Colon Carcinoma Metastatic in the Brain (tissue), 2 donors: ENCODE measurements around the genes LRRC52 and MGST3.

DNA sequence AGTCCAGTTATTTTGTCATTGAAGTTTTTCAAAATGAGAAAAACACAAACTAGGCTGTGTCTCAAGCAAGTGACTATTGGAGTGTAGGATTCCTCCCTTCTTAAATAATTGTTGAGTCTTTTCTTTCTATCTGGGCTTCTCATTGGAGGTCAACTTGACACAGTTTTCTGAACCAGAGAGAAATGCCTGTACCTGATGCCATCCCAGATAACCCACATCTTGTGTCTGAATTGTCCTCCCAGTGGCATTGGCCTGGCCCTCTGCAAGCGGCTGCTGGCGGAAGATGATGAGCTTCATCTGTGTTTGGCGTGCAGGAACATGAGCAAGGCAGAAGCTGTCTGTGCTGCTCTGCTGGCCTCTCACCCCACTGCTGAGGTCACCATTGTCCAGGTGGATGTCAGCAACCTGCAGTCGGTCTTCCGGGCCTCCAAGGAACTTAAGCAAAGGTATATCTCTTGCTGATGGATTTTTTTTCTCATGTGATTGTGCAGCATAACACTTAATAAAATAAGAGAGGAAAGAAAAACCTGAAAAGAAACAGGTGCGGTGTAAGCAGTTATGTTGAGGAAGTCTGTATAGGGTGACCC lies 2.0 kb downstream of the HSD17B7 start:
- PRO-cap, 2 experiments = no peak in any of the 2 experiments

DNA sequence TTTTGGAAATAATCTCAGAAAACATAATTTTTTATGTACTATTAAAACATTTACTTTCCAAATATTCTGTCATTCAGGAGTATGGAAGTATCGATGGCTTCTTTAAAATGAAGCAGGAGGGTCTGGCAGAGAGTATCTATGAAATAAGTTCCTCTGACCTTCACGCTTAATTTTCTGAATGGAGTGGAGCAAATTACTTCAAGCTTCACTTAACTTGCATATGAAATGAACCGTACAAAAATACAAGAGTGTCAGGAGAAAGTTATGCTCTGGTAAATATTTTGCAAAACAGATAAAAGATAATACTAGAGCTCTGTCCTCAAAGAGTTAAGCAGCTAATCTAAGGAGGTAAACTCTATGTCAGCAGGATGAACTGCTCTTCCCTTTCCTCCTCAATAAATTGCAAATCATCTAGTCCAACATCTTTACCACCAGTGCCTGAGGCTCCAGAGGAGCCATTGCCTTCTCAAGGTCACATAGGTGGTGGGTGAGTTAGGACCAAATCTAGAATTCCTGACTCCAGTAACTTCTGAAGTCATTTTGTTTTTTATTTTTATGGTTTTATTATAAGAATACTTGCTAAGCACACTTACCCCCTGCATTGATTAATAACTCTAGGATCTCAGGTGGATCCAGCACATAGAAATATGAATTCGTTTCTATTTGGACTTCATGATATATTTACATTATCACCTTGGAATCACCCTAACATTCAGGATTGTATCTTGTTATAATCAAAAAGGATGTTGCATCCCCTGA lies 1.5 kb downstream of the RGS4 start:
- PRO-cap, 2 experiments = no peak in any of the 2 experiments

DNA sequence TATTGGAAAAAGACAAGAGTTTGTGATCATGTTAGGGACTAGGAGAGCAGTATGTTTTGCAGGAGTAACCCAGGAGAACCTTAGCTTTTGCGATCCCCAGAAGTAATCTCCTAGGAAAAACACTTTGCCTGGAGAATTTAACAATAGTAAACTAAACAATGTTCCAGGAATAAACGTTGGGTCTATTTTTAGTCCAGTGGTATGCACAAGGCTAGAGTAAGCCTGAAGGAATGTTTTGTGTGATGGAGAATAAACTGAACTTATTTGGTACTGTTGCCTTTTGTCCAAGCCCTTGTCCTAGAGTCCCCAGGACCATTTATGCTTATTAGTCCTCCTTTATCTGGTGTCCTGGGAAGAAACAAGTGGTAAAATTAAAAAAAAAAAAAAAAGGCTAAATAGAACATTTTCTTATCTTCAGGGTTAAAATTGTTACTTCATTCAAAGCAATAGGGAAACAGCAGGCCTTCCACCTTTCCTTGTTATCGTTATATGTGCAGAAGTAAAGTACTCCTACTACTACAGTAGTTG lies 28.7 kb upstream of the RGS5 start:
- PRO-cap, 2 experiments = no peak in any of the 2 experiments

DNA sequence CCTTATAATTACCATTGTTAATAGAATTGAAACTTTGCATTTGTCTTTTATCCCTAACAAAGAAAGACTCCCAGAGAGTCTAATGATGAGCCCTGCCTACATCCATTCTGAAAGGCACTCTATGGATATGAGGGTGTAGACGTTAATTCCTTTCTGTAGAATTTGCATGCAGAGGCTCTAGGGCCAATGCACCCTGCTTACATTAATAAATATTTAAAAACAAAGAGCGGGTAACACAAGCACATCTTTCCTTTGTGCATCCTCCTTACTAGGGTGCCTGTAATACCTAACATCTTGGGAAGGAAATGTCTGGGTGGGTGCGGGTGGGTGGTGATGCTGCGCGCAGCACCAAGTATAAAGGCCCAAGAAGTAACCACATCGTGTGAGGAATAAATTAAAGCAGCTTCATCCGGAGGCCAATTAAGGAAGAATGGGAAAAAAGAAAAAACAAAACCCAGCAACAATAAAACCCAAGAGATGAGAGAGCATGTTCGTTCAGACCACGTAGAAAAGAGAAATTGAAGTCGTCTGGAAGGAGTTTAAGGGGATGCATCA lies 16.7 kb downstream of the PBX1 start:
- PRO-cap, 2 experiments = no peak in any of the 2 experiments

DNA sequence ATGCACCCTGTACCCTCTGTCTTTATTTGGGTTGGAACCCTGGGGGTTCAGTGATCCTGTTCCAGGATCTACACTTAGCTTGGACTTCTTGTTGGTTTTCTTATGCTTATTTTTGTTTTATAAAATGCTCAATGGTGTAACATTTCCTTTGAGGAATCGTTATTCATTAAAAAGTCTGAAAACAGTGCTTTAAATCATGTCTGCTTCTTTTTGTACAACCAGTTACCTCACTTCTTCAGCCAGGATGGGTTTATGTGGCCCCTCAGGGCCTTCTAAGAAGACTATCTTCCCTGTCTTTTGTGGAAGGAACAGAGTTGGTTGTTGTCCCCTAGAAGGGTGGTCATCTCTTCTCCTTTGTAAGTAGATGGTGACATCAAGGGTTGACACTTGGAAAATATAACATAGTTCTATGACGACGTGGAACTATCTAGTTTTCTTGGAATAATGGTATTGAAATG lies 38.1 kb downstream of the PBX1 start:
- PRO-cap, 2 experiments = no peak in any of the 2 experiments

DNA sequence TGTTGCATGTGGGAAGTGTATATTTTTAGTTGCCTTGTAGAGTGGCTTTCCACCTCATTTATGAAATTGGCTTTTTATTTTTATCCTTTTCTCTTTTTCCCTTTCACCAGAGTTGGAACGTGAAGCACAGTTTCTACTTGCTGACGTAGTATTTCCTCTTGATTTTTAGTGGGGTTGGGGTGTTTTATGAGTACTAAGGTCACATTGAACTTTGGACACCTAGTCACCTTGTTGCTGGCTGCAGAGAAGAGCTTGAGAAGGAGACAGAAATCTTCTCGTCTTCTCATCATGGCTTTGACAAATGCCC lies 77.4 kb downstream of the PBX1 start:
- PRO-cap, 2 experiments = no peak in any of the 2 experiments

DNA sequence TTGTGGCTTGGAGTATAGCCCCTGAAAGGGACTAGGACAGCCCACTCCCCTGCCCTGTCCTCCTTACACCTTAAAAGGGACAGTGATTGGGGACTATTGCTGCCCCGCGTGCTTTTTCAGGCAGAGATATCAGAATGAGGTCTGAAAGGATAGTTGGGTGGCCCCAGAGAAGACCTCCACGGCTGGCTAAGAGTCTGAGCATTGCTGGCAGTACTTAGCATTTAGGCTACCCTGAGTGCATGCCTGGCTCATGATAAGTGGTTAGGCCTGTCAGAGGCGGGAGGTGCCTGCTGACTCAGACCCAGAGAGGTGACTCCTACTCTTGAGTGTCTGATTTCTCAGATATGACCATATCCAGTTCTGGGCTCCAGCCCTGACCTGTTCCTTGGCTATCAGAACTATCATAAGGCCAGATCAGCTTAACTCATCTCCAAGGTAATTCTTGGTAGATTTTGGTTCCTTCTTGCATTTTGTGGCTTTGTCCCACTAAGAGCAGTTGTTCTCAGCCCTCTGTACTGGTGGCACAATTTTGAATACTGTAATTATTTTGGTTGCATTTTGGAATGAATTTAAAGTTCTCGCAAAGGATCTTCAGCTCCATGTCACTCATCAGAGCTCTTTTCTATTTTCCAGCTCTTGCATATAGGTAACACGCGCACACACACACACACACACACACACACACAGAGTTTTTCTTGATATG lies 213.8 kb downstream of the PBX1 start:
- PRO-cap, 2 experiments = no peak in any of the 2 experiments

- PRO-cap, 2 experiments = no peak in any of the 2 experiments
Measured at GRCh38 chr1:164836456-164837109, 277.6 kb downstream of the PBX1 start.

- PRO-cap, 2 experiments = no peak in any of the 2 experiments
Measured at GRCh38 chr1:165543713-165544536, at the start of gene LRRC52. Gene LRRC52 (plus strand): TSS chr1:165544000.

DNA sequence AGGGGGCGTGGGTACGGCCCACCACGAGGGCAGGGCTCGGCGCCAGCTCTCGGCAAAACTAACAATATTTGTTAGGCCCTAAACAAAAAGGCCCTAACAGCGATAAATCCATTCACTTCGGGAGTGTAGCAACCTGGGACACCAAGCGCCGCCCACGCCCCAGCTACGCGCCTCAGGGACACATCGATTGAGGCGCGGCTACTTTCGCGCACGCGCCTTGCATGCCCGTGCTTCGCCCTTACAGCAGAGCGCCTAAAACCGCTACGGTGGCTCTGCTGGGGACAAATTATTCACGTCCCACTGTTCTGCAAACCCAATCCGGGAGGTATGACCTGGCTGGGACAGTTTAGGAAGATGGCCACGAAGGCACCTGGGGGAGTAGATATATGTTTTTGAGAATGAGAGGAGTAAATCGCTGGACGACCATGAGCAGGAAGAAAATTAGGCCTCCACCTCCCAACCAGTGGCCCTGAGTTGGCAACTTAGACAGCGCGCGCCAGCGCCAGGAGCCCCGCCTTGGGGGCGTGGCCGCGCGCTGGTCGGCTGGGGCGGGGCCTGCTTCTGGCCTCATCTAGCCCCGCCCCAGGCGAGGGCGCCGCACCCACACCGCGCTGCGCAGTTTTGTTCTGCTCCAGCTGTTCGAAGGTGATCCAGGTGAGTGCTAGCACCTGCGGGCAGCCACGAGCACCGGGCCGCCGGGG lies at the start of gene MGST3:
Gene MGST3 (plus strand): TSS at position 595 of the 701 bp plus-strand sequence.
- PRO-cap, 2 experiments = peak in 2 of 2 experiments; most common plus-strand start position 634 of the sequence (in 2); most common minus-strand start position 465 of the sequence (in 2)

DNA sequence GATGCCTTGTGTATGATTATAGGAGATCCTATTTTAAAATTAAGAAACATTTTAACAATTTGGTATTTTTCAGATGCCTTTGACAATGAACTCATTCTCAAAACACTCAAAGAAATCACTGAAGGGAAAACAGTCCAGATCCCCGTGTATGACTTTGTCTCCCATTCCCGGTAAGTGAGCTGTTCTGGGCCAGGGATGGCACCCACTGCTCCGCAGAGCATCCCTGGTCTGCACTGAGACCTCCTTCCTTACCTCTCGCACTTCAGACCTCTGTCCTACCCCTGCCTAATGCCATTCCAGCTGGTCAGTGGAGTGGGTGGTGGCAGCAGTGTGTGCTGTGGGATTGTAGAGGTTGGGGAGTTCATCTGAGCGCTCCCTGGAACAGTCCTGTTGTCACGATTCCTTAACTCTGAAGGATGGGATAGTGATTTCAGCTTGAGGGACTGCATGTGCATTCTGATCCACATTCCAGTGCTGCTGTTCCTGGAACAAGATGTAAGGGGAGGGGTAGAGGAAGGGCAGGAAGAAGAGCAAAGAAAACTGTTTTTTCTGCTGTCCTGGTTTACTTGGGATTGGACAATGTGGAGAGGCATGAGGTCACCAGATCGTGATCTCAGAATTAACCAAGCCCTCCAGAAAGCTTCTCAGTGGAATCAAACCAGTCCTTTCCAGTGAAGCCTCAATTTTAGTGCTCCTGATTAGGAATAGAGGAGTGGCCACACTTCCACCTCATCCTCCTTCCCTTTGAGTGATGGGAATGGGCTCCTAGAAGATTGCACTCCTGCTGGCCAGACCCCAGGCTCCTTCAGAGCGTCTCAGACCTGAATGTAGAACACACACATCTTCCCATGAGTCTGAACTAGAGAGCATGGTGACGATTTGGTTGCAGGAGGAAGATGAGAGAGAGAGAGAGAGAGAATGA lies 64.0 kb downstream of the UCK2 start:
- PRO-cap, 2 experiments = no peak in any of the 2 experiments

- PRO-cap, 2 experiments = no peak in any of the 2 experiments
Measured at GRCh38 chr1:166489499-166490814, 323.2 kb upstream of the FAM78B start.

DNA sequence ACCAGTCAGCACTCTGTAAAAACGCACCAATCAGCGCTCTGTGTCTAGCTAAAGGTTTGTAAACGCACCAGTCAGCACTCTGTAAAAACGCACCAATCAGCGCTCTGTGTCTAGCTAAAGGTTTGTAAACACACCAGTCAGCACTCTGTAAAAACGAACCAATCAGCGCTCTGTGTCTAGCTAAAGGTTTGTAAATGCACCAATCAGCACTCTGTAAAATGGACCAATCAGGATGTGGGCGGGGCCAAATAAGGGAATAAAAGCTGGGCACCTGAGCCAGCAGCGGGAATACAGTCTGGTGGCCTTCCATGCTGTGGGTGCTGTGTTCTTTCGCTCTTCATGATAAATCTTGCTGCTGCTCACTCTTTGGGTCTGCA lies 2.4 kb upstream of the TADA1 start:
- PRO-cap, 2 experiments = peak in 1 of 2 experiments; most common plus-strand start position 285 of the sequence (in 1)

- PRO-cap, 2 experiments = no peak in any of the 2 experiments
Measured at GRCh38 chr1:167043875-167044580, 46.1 kb downstream of the GPA33 start.

GRCh38 chr1:167092561-167093006 lies 1.3 kb upstream of the STYXL2 start:
- PRO-cap, 2 experiments = no peak in any of the 2 experiments

DNA sequence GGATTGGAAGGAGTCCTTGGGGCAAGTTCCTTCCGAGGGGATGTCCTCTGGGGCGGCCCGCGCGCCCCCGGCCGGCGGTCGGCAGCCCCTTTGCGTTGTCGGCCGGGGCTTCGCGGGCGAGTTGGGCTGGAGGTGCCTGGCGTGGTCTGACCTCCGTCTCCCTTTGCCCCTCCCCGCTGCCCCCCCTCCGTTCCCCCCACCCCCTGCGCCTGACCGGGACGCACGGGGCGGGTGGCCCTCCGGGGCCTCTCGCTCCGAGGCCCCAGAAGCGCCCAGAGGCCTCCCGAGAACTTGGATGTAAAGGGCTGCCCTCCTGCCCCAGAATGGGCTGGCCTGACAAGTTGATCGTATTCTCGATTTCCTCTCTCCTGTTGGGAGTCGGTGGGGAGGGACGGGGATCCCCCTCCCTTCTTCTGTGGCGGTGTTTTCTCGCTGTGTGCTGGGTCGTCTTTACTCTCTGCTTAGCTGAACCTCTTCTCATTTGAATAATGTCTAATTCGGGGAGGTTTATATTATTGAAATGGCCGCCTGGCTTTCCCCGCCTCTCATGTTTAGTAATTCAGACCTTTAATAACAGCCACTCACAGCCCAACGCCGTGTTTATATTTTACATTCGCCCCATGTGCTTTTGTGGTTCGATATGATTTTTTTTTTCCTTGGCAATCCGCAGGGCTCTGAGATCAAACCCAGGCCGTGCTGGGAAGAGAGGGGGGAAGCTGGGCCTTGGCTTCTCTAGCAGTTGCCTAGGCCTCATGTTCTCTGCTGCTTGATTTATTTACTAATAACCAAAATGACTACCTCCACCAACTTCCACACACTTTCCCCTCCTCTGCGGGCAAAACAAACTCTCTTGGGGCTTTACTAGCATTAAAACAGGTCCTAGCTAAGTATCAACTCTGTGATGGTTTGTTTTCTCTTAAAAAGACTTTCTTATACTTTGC lies 1.4 kb downstream of the POU2F1 start:
- PRO-cap, 2 experiments = peak in 2 of 2 experiments; most common plus-strand start position 247 of the sequence (in 1); most common minus-strand start position 165 of the sequence (in 2)

DNA sequence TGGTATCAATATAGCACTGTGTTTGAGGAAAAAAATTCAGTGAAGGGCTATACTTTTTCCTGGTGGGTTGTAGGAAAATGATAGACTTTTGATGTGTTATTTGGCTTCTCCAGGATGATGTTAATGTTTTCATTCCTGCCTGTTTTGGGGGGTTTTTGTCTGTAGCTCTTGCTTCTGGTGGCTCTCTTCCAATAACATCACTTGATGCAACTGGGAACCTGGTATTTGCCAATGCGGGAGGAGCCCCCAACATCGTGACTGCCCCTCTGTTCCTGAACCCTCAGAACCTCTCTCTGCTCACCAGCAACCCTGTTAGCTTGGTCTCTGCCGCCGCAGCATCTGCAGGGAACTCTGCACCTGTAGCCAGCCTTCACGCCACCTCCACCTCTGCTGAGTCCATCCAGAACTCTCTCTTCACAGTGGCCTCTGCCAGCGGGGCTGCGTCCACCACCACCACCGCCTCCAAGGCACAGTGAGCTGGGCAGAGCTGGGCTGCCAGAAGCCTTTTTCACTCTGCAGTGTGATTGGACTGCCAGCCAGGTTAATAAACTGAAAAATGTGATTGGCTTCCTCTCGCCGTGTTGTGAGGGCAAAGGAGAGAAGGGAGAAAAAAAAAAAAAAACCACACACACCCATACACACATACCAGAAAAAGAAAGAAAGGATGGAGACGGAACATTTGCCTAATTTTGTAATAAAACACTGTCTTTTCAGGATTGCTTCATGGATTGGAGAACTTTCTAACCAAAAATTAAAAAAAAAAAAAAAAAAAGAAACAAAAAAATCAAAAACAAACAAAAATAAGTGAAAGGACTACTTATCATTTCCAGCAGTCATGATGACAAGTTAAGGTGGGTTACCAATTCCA lies 102.8 kb downstream of the CD247 start:
- PRO-cap, 2 experiments = no peak in any of the 2 experiments

GRCh38 chr1:167416207-167417097 lies 101.9 kb downstream of the CD247 start:
- PRO-cap, 2 experiments = no peak in any of the 2 experiments

DNA sequence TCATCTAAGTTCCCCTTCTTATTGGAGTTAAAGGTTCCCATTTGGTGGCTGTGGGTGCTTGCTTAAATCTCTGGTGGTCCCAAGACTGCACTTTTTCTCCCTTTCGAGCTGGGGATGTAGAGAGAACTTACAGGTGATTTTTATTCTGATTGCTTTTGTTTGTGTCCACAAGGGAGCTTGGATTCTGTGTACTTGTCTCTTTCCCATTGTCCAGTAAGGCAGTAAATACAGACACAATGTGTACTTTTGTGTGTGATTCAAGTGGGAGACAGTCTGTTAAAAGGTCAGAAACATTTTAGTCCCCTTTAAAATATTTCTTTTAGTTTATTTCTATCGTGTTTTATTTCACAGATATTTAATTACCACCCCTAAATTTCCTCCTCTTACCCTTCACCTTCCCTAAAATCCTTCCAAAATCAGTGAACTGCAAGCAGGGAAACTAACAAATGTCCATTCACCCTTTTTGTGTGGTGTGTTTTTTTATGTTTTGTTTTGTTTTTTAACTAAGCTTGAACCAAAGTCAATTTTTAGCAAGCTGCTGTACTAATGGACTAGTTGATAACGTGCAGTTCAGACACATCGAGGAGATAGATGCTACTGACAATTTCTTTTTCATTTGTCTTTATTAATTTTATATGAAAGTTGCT lies 100.6 kb downstream of the CD247 start:
- PRO-cap, 2 experiments = no peak in any of the 2 experiments

- PRO-cap, 2 experiments = no peak in any of the 2 experiments
Measured at GRCh38 chr1:167433227-167434114, 84.9 kb downstream of the CD247 start.